Measurements from ENCODE around the genes WNT9A, C1orf35 and MRPL55.

DNA sequence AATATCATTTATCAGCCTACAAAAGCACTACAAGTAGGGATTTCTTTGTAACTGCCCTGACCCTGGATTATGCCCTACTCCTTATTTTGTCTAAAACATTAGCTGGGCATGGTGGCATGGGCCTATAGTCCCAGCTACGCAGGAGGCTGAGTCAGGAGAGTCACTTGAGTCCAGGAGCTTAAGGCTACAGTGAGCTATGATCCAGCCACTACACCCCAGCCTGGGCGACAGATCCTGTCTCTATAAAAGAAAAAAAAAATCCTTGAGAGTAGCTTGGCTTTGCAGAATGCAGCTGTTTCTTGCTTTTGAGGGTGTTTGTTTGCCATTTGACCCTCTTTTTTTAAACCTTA, 55.8 kb upstream of the PSEN2 start:
- PRO-cap, 3 experiments: peak in 1 of 3 experiments; most common plus-strand start position 208 of the sequence (in 1)
- RAMPAGE, long total RNA, 4 experiments: no peak in any of the 4 experiments
- RRBS: no CpG with 5 or more reads among the region's 2 CpGs

GRCh38 chr1:226892076-226892529, 21.7 kb downstream of the PSEN2 start:
- PRO-cap, 3 experiments: no peak in any of the 3 experiments
- RAMPAGE, long total RNA, 4 experiments: no peak in any of the 4 experiments
- RRBS: no CpG with 5 or more reads among the region's 9 CpGs

DNA sequence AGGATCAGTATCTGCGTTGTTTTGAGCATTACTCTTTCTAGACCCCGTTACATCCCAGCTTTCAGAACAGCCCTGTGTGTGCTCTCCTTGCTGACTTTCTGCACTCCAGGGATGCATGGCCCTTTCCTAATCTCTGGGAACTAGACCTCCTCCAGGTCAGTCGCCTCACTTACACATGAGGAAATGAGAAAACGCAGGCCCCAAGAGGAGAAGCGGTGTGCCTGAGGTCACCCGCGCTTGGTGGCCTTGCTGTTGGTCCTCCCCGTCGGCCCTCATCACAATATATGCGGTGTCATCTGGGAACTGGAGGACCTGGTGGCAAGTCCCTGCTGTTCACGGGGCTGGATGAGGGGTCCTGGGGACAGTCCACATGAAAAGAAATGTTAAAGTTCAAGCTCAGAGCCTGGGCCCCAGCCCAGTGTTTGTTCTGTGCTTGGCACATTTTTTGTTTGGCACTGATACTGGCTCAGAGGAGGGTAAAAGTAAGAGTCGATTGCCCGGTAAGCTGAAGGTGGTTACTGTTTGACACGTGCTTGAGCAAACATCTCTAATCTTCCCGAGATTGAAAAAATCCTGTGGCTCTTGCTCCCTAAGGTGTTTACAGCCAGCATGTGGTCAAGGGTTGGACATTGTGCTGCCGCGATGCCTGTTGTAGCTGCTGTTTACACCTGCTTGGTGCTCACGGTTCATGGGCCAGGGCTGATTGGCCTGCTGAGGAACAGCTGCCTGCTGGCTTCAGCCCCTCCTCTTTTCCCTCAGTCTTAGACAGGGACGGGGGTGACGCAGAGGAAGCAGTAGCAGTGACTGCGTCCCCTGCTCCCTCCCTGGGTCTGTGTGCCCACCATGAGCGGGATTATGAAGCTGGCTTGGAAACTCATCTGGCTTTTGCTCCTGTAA, 5.2 kb downstream of the COQ8A start:
- PRO-cap, 3 experiments: peak in 2 of 3 experiments; most common plus-strand start position 295 of the sequence (in 1); most common minus-strand start position 177 of the sequence (in 1)
- RAMPAGE, long total RNA, 4 experiments: no peak in any of the 4 experiments
- RRBS: no CpG with 5 or more reads among the region's 22 CpGs

DNA sequence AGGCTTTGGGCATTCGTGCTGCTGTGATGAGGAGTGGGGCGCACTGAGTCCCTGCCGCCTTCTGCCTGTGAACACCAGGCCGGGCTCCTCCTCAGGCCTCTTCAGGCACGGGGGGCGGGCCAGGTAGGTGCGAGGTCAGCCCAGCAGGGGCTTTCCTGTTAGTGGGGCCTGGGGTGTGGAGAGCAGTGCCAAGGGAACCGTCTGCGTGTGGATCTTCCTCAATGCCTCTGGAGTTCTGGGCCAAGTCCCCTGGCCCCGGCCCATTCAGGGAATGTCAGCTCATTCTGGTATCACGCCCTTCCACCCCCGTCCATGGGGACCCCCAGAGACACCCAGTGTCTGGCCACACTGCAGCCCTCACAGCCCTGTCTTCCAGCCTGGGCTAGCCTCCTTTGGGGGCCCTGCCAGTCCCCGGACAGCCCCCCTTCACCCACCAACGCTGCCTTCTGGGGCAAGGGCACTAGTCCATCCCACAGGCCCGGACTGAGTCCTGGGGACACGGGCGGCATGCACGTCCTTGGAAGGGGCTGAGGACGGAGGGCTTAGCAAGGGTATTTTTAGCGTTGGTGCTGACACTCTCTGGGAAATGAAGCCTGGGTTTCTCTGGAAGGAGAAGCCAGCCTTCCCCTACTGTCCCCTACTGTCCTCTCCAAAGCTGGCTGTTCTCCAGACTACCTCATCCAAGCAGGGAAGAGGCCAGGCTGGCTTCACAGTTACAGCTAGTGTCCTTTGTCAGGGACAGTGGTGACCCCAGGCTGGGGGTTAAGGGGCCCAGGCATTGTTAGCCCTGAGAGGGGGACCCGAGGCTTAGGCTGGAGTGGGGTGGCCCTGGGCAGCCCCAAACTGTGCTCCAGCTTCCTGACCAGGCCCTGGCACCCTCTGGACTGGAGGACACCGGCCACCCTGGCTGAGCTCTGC, 39.4 kb downstream of the COQ8A start:
- PRO-cap, 3 experiments: peak in 1 of 3 experiments; most common plus-strand start position 199 of the sequence (in 1)
- RAMPAGE, long total RNA, 4 experiments: no peak in any of the 4 experiments
- RRBS: 83% methylated on average over 3 of the region's 22 CpGs

- PRO-cap, 3 experiments: no peak in any of the 3 experiments
- RAMPAGE, long total RNA, 4 experiments: start-site peak on the minus strand in 1 of 4 experiments, at chr1:226986568-226986602 at its widest, 47 reads per replicate
- RRBS: 95% methylated on average over 2 of the region's 19 CpGs
Measured at GRCh38 chr1:226986363-226986794, 46.3 kb downstream of the COQ8A start.

DNA sequence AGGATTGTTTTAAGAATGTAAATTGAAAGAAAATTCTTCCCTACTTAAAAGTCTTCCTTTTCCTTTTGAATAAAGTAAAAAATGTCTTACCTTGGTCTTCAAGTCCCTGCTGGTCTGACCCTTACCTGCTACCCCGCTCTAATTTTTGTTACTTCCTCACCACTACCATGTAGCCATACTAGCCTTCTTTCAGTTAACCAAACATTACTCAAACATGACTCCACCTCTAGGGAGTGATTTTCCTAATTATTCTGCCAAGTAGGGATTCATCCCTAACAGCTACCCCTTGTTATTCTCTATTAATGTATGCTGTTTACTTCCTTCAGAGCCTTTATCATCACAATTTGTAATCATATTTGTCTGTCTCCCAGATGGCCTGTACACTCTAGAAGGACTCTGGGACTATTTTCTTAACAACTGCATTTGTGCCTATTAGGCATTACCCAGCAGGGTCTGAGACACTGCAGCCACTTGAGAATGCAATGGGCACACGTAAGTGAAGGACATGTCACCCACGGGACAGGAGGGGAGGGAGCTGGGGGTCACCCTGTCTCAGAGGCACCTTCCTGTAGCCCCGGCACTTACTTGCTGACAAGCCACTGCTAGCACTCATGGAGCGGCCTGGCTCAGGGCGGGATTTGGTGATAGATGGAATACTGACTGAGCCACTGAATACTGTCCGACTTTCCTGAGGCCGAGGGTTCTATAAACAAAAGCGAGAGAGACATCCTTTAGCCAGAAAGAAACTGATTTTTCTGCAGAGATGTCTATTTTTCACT, 64.5 kb downstream of the COQ8A start:
- PRO-cap, 3 experiments: no peak in any of the 3 experiments
- RAMPAGE, long total RNA, 4 experiments: no peak in any of the 4 experiments
- RRBS: no CpG with 5 or more reads among the region's 9 CpGs

GRCh38 chr1:227318668-227319097, 391 bp upstream of the CDC42BPA start:
- PRO-cap, 3 experiments: peak in 3 of 3 experiments; most common plus-strand start chr1:227318693 (in 1); most common minus-strand start chr1:227318880 (in 3)
- RAMPAGE, long total RNA, 4 experiments: no peak in any of the 4 experiments
- RRBS: under 1% methylated on average over 15 of the region's 41 CpGs

- PRO-cap, 3 experiments: no peak in any of the 3 experiments
- RAMPAGE, long total RNA, 4 experiments: no peak in any of the 4 experiments
- RRBS: no CpG with 5 or more reads among the region's 18 CpGs
Measured at GRCh38 chr1:227734384-227734953, 633 bp downstream of the JMJD4 start.

- PRO-cap, 3 experiments: no peak in any of the 3 experiments
- RAMPAGE, long total RNA, 4 experiments: no peak in any of the 4 experiments
- RRBS: 61% methylated on average over 3 of the region's 13 CpGs
Measured at GRCh38 chr1:227885516-227886201, 62.1 kb downstream of the WNT9A start.

GRCh38 chr1:227943930-227944531, 3.7 kb downstream of the WNT9A start:
- PRO-cap, 3 experiments: no peak in any of the 3 experiments
- RAMPAGE, long total RNA, 4 experiments: no peak in any of the 4 experiments
- RRBS: no CpG with 5 or more reads among the region's 21 CpGs

DNA sequence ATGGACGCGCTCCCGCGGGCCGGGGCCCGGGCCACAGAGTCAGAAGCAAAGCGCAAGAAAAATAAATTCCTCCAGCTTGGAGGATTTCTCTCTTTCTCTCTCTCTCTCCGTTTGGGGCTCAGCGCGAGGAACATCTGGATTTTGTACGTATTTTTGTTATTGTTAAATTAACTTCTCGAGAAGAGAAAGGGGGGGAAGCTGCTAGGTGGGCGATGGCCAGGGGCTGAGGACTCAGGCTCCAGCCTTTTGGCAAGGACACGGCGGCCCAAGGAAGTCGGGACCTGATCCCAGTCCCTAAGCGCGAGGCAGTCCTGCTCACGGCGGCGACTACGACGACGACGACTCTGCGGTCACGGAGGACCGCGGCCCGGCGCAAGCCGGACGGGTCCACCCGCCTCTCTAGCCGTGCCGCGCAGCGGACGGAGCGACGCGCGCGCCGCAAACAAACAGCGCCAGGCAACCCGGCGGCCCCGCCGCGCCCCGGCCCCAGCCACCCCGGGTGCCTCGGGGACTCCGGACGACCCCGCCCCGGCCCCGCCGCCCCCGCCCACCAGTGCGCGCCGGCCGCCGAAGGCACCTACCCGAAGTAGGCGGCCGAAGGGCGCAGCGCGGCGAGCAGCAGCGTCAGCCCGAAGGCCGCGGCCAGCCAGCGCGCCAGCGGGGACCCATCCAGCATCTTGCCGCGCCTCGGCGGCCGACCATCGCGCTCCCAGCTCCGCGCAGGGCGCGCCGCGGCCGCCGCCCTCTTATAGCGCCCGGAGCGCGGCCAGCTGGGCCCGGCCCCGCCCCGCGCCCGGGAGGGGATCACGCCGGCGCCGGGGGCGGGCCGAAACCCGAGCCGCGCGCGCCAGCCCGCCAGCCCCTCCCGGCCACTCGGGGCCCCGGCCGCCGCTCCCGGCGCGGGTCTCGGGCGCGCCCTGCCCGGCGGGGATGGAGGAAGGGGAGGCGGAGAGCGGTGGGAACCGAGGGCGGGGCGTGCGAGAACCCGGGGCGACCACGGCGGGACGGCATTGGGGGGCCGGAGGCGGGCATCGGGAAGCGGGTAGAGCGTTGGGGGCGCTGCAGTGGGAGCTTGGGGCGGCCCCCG, at the start of gene WNT9A:
WNT9A (minus strand) TSS at position 721 of the 1,087 bp plus-strand sequence.
- PRO-cap, 3 experiments: peak in 3 of 3 experiments; most common plus-strand start position 900 of the sequence (in 2); most common minus-strand start position 721 of the sequence (in 2)
- RAMPAGE, long total RNA, 4 experiments: no peak in any of the 4 experiments
- RRBS: 2% methylated on average over 40 of the region's 148 CpGs

- PRO-cap, 3 experiments: peak in 3 of 3 experiments; most common plus-strand start chr1:228085567 (in 1); most common minus-strand start chr1:228085487 (in 1)
- RAMPAGE, long total RNA, 4 experiments: no peak in any of the 4 experiments
- RRBS: no CpG with 5 or more reads among the region's 14 CpGs
Measured at GRCh38 chr1:228085067-228086252, 3.0 kb downstream of the ARF1 start.

DNA sequence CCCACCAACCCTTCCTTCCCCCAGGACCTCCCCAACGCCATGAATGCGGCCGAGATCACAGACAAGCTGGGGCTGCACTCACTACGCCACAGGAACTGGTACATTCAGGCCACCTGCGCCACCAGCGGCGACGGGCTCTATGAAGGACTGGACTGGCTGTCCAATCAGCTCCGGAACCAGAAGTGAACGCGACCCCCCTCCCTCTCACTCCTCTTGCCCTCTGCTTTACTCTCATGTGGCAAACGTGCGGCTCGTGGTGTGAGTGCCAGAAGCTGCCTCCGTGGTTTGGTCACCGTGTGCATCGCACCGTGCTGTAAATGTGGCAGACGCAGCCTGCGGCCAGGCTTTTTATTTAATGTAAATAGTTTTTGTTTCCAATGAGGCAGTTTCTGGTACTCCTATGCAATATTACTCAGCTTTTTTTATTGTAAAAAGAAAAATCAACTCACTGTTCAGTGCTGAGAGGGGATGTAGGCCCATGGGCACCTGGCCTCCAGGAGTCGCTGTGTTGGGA, 5.2 kb downstream of the C1orf35 start:
- PRO-cap, 3 experiments: no peak in any of the 3 experiments
- RAMPAGE, long total RNA, 4 experiments: no peak in any of the 4 experiments
- RRBS: no CpG with 5 or more reads among the region's 21 CpGs

DNA sequence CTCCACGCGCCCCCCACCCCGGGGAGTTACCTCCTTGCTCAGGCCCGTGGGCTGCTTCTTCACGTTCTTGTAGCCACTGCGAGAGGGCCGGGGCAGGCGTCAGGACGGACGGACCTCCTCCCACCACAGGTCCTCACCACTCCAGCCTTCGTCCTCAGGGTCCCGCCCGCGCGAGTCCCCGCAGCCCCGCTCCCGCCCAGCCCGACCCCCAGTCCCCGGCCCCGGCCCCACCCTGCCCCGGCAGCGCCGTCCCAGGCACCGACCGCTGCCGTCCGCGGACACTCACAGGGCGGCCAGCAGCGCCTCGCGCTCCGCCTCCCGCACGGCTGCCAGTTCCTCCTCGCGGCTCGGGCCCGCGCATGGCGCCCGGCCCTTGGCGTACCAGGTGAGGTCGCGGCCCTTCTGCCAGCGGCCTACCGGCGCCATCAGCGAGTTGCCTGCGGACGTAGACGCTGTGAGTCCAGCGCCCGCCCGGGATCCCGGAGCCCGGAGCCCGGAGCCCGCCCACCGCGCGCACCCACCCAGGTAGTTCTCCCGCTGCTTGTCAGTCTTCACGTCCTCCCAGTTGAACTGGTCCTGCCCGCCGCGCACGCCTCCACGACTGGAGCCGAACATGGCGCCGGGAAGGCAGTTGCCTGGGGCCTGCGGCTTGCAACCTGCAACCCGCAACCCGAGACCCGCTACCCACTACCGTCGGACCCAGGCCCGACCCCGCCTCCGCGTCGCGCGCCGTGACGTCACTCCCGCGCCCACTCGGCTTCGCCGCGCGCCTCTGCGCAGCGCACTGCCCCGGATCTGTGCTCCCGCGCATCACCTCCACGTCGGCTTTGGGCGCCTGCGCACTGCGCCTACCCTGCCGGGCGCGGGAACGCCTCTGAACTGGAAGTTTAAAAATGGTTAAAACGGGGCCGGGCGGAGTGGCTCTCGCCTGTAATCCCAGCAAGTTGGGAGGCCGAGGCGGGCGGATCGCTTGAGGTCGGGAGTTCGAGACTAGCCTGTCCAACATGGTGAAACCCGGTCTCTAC, at the start of gene C1orf35:
C1orf35 (minus strand) TSS at position 713 of the 1,025 bp plus-strand sequence.
- PRO-cap, 3 experiments: peak in 3 of 3 experiments; most common plus-strand start position 332 of the sequence (in 3); most common minus-strand start position 829 of the sequence (in 3)
- RAMPAGE, long total RNA, 4 experiments: start-site peak on the plus strand in 2 of 4 experiments, centred at positions 848 to 855 of the sequence, 15 reads per replicate; start-site peak on the minus strand in 4 of 4 experiments, centred at positions 714 to 734 of the sequence, 44 to 83 reads per replicate
- RRBS: 2% methylated on average over 31 of the region's 120 CpGs

GRCh38 chr1:228108203-228108648, 873 bp downstream of the MRPL55 start:
- PRO-cap, 3 experiments: peak in 2 of 3 experiments; most common plus-strand start chr1:228108517 (in 2)
- RAMPAGE, long total RNA, 4 experiments: no peak in any of the 4 experiments
- RRBS: no CpG with 5 or more reads among the region's 10 CpGs

DNA sequence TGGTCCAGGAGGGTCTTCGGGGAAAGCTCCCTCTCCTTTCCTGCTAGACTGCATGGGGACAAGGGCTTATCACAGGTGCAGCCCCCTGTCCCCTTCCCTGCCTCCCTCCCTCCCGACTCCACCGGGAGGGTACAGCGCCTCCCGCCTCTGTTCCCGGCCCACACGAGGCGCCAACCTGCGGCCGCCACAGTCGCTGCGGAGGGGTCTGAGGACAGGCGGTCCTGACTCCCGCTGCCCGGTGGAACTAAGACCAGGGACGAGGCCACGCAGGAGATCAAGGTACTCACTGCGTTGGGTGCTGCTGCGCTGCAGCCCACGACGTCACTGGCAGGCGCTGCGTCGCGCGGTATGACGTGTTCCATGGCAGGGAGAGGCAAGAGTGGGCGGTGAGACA, at the start of gene MRPL55:
MRPL55 (minus strand) TSS at position 326 of the 394 bp plus-strand sequence.
- PRO-cap, 3 experiments: peak in 3 of 3 experiments; most common minus-strand start position 326 of the sequence (in 3)
- RAMPAGE, long total RNA, 4 experiments: start-site peak on the minus strand in 4 of 4 experiments, centred at positions 305 to 326 of the sequence, 184 to 1,073 reads per replicate
- RRBS: 1% methylated on average over 8 of the region's 28 CpGs

DNA sequence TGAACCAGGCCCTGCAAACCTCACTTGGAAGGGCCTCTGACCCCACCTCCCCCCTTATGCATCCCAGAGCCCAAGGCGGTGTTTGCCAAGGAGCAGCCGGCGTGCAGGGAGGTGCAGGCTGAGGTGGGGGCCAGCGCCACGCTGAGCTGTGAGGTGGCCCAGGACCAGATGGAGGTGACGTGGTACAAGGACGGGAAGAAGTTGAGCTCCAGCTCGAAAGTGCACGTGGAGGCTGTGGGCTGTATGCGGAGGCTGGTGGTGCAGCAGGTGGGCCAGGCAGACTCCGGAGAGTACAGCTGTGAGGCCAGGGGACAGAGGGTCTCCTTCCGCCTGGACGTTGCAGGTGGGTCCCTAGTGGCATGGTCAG, 11.4 kb downstream of the OBSCN start:
- PRO-cap, 3 experiments: no peak in any of the 3 experiments
- RAMPAGE, long total RNA, 4 experiments: no peak in any of the 4 experiments
- RRBS: no CpG with 5 or more reads among the region's 13 CpGs

GRCh38 chr1:228288637-228288991, 80.8 kb downstream of the OBSCN start:
- PRO-cap, 3 experiments: no peak in any of the 3 experiments
- RAMPAGE, long total RNA, 4 experiments: no peak in any of the 4 experiments
- RRBS: no CpG with 5 or more reads among the region's 12 CpGs

DNA sequence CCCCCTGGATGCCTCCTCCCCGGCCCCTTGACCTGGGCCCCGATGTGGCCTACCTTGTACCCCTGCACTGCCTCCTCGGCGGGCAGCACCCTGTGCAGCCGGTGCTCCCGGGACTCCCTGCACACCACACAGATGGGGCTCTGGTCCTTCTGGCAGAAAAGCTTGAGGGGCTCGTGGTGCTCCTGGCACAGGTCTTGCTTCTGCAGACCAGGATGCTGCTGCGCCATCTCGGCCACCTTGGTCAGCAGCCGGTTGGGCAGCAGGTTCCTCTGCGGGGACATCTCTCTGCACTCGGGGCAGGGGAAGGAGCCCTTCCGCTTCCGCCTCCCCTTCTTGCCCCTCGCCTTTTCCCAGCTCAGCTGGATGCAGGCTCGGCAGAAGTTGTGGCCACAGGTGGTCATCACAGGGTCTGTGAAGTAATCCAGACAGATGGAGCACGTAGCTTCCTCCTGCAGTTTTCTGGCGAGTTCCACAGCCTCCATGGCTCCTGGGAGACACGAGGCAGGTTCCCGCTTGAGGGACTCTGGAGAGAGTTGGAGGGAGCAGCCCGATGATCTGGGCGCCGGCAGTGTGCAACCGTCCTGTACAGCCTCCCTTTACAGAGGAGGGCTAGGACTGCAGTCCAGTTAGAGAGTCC, 2.0 kb downstream of the TRIM17 start:
- PRO-cap, 3 experiments: no peak in any of the 3 experiments
- RAMPAGE, long total RNA, 4 experiments: no peak in any of the 4 experiments
- RRBS: 91% methylated on average over 5 of the region's 24 CpGs

DNA sequence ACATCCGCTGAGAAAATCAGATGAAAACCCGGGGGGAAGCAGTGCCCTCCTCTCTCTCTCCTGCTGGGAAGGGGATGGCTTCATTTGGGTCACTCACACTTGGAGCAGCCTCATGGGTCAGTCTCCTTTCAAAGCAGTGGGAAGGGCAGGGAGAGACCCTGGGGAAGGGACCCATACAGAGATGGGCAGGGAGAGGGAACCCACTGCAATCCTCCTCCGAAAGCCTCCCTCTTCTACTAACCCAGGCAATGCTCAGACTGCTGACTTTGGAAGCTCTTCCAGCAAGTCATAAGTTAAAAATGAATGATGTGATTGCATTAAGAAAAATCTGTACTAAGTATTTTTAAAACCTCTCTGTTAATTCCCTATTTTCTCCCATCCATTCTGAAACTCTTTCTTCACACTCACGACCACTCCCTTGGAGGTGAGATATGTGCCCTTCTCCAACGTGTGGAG, 185.2 kb downstream of the RHOU start:
- PRO-cap, 3 experiments: no peak in any of the 3 experiments
- RAMPAGE, long total RNA, 4 experiments: no peak in any of the 4 experiments
- RRBS: no CpG with 5 or more reads among the region's 5 CpGs